Mesenteric fat pad (tissue), 1 donor: ENCODE measurements around the genes ZSWIM4, GIPC1, ADGRE3 and OR7A17.

DNA sequence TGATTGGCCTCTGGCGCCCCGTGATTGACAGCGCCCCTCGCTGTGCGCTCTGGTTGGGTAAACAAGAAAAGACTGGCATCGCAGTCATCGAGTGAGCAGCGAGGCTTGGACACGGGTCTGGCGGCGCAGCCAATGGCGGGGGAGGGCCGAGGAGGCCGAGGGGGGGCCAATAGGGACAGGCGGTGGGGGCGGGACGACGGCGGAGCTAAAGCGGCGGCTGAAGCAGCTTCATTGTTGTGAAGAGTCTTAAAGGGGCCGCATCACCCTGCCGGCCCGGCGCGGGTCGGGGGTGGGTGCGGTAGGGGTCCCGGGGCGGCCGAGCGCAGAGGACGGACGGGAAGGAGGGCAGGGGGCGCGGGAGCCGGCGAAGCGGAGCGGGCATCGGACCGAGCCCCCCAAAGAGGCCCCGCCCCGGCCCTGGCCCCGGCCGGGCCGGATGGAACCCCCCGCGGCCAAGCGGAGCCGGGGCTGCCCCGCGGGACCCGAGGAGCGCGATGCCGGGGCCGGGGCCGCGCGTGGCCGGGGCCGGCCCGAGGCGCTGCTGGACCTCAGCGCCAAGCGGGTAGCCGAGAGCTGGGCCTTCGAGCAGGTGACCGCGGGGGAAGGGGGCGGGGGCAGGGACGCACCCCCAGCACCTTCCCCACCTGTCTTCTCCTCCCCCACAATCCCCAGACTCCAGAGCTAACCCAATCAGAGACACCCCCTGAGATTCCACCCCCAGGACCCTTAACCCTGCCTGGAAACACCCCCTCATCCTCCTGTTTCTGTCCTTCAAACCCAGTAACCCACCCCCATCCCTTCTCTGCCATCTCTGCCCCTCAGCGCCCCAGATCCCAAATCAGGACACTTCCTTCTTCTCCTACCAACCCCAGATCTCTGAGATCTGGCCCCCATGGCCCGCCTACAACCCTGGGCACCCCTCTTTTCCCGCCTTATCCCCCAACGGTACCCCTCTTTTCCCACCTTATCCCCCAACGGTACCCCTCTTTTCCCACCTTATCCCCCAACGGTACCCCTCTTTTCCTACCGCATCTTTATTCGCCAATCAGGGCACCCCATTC lies at the start of gene ZSWIM4:
Gene ZSWIM4 (plus strand): TSS at position 231 of the 1,061 bp plus-strand sequence.
- PRO-cap: bidirectional peak, plus-strand start at position 231 of the sequence, minus-strand start outside the sequence

DNA sequence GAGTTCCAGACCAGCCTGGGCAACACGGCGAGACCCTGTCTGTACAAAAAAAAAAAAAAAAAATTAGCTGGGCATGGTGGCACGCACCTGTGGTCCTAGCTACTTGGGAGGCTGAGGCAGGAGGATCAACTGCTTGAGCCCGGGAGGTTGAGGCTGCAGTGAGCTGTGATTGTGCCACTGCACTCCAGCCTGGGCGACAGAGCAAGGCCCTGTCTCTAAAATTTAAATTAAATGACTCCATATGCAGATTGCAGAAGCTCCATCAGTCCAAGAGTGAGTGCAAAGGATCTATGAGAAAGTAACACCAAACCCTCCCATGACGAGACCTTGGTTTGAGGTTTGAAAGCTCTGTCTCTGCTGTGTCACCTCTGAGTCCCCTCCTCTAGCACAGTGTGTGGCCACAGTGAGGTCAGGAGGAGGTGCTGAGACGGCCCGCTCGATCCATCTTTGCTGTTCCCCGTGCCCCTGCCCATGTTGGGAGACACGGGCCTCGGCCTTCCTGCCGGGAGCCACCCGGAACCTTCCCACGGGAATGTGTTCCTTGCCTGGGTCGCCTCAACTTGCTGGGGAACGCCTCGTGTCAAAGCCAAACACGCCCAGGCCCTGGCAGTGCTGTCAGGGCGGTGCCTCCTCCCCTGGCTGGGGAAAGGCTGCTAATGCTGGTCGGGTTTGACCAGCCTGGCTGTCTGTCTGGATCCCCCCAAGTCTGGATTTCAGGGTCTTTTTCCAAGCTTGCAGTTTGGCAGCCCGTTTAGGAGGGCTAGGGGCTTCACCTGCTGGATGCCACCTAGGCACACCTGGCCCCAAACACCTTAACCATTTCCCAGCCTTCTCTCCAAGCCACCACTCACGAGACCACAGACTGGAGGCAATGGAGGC lies 10.1 kb downstream of the NANOS3 start:
- PRO-cap: no peak

DNA sequence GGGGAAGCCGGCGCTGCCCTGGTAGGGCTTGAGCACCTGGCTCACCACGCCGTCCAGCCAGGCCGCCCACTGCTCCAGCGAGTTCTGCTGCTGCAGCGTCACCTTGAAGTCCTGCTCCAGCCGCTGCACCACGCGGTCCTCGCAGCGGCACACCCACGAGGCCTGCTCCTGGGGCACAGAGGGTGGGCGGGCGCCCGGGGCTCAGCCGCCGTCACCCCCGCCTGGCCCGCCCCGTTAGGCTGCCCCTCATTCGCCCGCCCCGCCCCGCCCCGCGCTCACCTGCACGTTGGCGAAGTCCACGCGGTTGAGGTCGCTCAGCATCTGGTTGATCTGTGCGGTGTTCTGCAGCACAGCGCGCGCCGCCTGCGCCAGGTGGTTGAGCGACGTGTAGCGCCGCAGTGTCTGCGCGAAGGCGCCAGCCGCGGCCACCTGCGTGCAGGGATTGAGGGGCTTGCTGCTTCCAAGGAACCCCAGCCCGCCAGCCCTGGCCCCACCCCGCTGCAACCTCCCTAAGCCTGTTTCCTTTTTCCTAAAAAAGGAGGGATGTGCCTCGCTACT lies 11.3 kb downstream of the DCAF15 start:
- PRO-cap: no peak

DNA sequence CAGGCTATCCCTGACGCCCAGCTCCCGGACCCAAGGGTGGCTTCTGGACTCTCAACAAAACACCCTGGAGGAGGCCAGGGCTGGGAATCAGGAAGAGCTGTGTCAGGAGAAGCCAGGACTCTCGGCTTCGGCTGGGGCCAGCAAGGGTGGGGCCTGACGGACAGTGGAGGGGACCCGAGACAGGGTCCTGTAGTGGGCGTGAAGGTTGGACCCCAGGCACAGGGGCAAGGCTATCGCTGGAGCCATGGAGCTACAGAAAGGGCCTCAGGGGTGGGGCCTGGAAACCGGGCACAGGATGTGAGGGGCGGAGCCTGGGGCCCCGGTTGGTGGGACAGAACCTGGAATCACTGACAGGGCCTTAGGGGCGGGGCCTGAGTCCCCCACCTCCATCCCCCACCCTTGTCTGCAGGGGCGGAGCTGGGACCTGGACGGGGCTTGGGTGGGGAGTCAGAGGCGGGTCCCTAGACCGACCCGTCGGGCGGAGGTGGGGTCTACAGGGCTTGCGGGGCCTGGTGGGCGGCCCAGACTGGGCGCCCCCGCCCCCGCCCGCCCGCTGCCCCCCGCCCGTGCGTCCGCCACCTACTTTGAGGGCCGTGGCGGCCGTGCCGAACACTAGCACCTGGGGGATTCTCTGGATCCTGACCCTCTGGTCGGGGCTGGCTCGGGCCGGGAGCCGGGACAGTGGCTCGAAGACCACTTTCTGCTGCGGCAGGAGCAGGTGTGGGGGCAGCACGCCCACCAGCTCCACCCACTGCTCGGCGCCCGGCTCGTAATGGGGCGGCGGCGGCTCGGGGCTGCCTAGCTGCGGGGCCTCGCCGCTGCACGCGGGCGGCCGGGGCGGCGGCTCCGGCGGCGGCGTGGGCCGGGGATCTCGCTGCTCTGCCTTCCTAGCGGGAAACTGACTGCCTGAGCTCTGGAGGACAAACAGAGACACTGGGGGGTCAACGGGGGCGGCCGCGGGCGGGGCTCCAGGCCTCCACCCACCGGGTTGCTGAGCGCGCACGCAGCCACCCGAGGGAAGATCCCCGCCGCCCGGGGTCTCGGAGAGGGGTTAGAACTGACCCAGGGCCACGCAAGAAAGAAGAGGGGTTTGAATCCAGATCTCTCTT lies 26.2 kb downstream of the DCAF15 start:
- PRO-cap: no peak

DNA sequence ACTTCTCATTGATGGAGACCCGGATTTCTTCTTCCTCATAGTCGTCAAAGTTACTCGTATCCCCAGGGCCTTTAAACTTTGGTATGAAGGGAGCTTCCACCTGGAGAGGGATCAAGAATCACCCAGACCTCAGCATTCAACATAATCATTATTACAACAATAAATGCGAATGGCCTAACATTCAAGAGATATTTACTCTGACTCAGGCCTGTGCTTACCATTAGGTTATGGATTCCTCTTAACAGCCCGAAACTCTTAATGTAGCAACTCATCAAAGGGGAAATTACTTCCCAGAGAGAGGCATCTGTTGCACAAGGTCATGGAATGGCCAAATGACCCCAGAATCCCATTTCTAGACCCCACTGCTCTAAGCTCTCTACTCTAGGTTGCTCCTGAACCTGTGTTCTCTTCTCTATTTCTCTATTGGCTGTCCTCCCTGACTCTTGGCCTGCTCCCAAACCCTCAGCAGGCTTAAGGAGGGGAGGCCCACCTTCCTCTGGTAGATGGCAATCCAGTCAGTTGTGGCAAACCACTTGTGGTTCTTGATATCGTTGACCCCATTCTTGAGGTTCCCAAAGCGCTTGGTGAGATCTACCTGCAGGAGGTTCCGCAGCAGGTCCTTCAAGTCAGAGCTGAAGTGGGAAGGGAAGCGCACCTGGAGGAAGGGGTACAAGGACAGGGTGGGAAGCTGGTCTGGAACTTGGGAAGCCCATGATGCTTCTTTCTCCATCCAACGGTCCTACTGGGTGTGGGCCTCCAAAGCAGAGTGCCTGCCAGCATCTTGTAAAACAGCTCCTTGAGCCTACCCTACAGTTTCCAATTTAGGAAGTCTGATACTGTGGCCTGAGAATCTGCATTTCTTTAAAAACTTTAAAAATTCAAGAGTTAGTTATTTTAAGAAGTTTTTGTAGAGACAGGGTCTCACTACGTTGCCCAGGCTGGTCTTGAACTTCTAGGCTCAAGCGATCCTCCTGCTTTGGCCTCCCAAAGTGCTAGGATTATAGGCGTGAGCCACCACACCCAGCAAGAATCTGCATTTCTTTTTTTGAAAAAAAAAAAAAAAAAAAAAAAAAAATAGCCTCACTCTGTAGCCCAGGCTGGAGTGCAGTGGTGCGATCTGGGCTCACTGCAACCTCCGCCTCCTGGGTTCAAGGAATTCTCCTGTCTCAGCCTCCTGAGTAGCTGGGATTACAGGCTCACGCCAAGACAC lies 8.0 kb upstream of the C19orf67 start:
- PRO-cap: no peak

DNA sequence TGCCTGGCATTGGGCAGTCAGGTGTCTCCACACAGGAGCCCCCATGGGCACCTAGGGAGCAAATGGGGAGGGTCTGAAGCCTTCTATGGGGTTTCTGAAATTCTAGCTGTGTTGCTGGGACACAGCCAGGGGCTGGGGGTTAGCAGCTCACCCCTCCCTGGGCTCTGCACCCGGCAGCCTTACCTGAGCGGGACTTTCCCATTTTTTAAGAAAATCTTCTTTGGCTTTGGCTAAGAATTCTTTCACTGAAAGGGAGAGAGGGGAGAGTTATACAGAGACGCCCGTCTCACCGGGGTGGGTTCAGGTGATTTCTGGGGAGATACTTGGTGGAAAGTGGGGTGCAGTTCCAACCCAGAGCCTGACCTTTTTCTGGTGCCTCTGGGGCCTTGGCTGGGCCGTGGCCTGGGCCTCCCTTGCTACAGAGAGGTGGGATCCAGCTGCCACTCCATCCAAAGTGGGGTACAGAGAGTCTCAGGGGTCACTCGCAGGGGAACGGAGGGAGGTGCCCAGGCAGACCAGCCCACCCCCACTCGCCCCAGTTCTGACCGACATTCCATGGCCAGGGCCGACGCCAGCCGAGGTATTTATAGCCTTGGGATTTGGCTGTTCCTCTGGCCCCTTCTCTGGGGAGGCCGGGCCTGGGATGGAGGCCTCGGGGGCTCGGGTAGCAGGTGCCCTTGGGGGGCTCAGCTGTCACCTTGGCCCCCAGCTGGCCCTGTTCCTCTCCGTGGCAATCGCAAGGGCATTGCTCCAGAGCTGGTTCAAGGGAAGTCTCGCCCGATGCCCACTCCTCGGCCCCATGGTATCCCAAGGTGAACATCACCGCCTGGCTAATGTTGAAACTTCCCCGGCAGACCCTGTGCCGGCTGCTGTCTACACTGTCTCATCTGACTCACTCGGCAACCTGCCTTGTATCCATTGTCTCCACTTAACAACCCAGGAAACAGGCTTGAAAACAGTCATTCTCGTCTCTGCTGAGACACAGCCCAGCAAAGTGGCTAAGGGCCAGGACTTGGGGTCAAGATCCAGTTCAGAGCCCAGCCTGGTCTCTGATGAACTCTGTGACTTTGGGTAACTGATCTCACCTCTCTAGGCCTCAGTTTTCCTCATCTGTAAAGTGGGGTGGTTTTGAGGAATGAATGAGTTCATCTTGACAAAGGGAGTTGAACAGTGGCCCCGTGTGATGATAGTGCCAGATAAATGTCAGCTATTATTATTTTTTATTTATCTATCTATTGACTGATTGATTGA lies 10.0 kb downstream of the PRKACA start:
- PRO-cap: no peak

- PRO-cap: no peak
Observed at GRCh38 chr19:14125243-14125834, 7.8 kb upstream of the PRKACA start.

- PRO-cap: no peak
Observed at GRCh38 chr19:14151205-14151776, 14.9 kb upstream of the ASF1B start.

- PRO-cap: no peak
Observed at GRCh38 chr19:14164687-14165503, 28.5 kb upstream of the ASF1B start.

DNA sequence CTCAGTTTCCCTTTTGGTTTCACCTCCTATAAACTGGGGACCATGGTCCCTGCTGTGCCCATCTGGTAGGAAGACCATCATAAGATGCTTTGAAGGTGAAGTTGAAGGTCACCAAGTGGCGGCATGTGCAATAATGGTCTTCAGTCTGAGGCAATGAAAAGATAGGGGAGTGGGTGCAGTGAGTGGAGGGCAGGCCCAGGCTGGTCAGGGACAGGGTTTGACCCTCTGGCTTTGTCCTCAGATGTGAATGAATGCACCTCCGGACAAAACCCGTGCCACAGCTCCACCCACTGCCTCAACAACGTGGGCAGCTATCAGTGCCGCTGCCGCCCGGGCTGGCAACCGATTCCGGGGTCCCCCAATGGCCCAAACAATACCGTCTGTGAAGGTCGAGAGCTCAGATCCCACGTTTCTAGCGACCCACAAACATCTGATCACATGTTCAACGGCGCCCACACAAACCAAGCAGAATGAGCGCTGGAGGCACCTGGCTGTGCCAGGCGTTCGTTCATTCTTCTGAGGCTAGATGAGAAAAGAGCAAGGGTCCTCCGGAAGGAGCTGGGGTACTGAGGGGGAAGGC lies 15.7 kb downstream of the ADGRE5 start:
- PRO-cap: no peak

DNA sequence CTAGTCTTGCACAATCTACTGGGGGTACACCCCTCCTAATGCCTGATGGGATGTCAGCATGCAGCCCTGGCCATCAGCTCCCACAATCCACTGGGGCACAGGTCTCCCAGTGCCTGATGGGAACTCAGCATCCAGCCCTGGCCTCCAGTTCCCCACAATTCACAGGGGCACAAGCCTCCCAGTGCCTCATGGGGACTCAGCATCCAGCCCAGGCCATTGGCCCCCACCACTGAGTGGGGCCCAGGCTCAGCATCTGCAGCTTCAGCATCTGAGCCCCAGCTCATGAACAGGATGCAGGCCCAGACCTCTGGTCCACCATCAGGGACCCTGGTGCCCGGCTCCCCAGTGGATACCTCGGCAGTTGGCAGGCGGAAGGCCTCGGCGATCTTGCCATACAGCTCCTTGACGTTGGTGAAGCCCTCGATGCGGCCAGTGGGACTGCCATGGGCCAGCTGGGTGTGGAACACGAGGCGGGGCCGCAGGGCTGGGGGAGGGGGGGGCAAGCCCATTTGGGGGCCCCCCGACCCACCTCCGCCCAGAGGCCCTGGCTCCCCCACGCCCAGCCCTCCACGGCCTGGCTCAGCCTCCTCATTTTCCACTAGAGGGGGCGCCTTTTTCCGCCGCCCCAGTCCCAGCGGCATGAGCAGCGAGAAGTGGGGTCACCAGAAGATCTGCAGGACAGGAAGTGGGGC lies 7.3 kb upstream of the PTGER1 start:
- PRO-cap: no peak

GRCh38 chr19:14495701-14496699 lies at the start of gene GIPC1:
Gene GIPC1 (minus strand): TSS chr19:14496127.
- PRO-cap: unidirectional peak, minus-strand start at chr19:14496150

GRCh38 chr19:14528840-14529395 lies 476 bp upstream of the TECR start:
- PRO-cap: no peak

DNA sequence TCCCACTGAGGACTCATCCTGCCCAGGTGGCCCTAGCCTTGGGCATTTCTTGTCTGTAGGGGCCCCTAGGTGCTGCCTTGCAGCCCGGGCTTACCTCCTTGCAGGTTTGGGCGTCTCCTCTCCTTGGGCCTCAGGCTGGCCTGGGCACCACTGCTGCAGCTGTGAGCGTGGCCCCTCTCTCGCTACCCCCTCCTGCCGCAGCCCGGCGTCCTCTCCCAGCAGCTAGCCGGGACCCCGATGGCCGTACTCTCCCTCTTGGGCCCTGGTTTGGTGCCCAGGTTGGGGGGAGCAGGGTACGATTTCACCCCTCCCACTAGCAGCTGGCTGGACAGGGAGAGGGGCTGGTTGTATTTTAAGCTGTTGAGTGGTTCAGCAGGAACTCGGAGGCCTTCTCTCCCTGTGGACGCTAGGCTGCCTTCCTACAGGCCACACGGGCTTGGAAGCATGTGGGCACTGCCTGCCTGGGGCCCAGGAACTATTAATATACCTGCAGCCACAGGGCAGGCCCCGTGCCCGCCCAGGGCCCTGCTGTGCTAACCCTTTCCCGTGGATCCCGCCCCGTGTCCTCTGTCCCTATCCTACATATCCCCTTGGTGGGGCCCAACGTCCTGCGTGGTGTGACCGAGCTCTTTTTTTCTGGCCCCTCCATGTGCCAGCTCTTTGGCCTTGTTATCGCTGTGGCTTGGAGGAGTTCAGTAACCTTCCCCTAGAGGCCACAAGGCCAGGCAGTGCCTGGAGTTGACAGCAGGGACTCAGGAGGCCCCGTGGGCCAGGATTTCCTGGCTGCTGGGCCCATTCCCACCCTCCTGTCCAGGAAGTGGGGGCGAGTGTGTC lies 11.7 kb downstream of the NDUFB7 start:
- PRO-cap: no peak

GRCh38 chr19:14565443-14565830 lies 6.4 kb downstream of the NDUFB7 start:
- PRO-cap: no peak

DNA sequence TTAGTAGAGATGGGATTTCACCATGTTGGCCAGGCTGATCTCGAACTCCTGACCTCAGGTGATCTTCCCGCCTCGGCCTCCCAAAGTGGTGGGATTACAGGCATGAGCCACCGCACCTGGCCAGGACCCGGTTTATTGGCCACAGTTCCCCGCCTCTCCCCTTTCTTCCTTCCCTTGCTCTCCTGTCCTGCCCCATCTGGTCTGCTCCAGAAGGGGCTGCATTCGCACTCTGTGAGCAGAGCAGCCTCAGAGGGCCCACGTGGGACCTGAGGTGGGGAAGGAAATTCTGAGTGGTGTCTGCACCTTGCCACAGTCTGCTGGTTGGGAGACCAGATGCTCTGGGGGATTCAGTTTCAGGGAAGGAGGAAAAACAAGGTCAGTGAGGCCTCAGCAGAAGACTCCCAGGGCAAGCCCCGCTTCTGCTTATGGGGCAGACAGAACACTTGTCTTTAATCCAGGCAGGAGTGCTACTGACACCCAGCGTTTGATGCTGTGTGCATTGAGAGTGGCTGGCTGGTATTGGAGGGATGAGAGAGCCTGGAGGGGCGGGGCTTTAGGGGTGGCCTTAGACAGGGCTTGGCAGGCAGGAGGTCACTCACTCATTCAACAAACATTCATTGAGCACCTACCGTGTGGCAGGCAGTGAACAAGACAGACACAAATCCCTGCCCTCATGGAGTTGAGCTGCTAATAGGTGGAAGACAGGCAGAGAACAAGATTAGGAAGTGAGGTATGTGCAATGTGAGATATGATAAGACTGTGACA lies 5.0 kb upstream of the CLEC17A start:
- PRO-cap: no peak

DNA sequence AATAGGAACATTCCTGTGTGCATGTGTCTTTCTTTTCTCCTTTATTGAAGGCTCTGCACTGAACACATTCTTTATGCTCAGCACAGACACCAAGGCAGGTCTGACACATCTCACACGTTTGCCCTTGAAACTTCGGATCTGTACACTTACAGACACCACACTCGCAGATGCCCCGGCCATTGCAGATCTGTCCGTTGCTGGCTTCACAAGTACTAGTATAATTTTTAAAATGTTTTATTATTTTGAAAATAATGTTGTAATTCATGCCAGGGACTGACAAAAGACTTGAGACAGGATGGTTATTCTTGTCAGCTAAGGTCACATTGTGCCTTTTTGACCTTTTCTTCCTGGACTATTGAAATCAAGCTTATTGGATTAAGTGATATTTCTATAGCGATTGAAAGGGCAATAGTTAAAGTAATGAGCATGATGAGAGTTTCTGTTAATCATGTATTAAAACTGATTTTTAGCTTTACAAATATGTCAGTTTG lies 39.2 kb downstream of the CLEC17A start:
- PRO-cap: no peak

- PRO-cap: no peak
Observed at GRCh38 chr19:14674784-14675315, at the start of gene ADGRE3. Gene ADGRE3 (minus strand): TSS chr19:14674844.

GRCh38 chr19:14676034-14676441 lies 1.4 kb upstream of the ADGRE3 start:
- PRO-cap: no peak

DNA sequence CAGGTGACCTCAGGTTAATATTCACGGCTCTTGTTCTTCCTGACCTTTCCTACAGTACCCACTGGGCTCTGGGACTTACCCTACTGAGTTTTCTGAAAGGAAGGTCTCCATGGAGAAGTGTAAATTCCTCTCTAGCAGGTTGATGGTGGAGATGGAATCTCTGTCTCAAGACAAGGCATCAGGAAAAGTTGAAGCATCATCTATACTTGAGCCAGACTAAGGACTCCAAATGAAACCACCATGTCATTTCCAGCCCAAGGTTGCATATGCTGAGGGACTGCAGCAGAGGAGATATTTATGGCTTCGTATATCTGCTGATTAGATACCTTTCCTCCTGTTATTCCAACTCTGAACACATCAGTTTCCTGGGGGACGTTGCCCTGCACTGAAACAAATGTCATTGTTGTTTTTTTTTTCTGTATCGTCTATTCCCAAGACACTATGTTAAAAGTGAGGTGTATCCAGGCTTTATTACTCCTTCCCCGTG lies at the start of gene OR7A17:
Gene OR7A17 (minus strand): TSS at position 271 of the 487 bp plus-strand sequence.
- PRO-cap: no peak